Pericardium (tissue), 1 donor: ENCODE results near the genes TMEM185B and TFCP2L1.

DNA sequence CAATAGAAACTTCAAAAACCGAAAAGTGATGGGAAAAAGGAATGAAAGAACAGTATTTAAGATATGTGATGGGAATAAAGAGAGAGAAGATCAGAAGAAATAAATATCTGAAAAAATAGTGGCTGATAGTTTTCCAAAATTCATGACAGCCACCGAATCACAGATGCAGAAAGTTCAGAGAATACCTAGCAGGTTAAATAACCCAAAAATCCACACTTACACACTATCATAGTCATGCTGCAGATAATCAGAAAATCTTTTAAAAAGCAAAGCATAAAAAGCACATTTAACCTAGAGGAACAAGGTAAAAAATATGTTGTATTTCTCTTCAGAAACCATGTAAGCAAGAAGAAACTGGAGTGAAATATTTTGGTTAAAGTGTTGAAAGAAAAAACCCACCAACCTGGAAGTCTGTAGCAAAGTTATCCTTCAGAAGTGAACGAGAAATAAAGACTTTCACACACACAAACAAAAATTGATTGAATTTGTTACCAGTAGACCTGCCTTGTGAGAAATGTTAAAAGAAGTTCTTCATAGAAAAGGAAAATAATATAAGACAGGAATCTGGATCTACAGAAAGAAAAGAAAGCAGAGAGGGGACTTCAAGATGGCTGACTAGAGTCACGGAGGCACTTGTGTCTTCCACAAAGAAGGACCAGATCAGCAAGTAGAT, 110.8 kb upstream of the EPB41L5 start:
- RRBS: no CpG with 5 or more reads among the region's 4 CpGs

DNA sequence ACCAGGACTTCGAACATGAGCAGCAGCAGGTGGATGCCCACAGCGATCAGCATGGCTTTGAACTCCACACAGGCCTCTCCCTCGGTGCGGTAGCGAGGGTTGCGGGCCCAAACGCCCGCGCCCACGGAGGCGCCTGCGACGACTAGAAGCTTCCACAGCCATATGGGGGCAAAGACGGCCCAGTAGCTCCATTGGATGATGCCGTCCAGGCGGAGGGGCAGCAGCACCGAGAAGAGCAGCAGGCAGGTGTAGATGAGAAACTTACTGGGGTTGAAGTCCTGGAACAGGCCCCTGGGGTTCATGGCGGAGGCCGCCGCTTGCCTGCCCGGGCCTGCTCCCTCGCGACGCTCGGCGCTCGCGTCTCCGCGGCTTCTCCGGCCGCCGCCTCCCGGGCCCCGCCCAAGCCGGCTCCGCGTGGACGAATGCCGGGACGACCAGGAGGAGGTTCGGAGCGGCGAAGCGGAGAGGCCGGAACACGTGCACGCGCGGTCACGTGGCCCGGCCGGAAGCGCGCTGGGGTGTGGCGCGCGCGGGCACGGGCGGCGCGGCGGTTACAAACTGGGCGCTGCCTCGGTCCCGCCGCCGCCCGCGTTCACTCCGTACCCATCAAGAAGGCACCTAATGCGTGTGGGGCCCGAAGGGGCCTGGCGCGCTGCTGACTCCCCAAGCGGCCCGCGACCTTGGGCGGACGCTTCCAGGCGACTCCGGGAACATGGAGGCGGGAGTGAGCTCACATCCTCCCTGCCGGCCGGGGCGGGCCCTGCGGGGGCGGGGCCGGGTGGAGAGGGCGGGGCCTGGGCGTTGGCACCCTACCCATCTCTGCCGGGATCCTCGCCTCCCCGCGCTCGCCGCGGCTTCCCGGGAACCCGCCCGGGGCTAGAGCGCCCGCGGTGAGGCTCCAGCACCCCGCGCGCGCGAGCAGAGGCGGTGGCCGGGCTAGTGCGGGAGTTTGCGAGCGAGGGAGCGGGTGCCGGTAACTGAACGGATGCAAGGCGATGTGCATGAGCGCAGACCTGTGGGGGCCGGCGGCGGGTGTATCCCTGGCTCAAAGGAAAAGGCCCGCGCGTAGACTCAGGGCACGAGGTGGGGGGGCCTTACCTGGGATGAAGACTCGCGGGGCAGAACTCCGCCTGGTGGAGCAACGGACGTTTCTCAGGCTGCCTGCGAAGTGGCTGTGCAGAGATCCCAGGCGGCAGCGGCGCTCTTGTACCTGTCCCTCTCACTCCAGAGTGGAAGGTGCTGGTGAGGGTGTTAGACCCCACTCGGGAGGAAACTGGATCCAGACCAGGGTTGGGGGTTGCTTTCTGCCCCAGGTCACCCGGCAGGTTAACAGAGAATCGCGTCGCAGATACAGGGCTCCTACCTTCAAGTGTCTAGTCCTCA, at the start of gene TMEM185B:
TSS of gene TMEM185B (minus strand) at position 726 of the 1,383 bp plus-strand sequence.
- RRBS: 4% methylated on average over 49 of the region's 141 CpGs

GRCh38 chr2:120245936-120246491, 6.6 kb upstream of the RALB start:
- RRBS: no CpG with 5 or more reads among the region's 9 CpGs

- RRBS: no CpG with 5 or more reads among the region's 3 CpGs
Observed at GRCh38 chr2:120398194-120398476, 52.2 kb downstream of the INHBB start.

DNA sequence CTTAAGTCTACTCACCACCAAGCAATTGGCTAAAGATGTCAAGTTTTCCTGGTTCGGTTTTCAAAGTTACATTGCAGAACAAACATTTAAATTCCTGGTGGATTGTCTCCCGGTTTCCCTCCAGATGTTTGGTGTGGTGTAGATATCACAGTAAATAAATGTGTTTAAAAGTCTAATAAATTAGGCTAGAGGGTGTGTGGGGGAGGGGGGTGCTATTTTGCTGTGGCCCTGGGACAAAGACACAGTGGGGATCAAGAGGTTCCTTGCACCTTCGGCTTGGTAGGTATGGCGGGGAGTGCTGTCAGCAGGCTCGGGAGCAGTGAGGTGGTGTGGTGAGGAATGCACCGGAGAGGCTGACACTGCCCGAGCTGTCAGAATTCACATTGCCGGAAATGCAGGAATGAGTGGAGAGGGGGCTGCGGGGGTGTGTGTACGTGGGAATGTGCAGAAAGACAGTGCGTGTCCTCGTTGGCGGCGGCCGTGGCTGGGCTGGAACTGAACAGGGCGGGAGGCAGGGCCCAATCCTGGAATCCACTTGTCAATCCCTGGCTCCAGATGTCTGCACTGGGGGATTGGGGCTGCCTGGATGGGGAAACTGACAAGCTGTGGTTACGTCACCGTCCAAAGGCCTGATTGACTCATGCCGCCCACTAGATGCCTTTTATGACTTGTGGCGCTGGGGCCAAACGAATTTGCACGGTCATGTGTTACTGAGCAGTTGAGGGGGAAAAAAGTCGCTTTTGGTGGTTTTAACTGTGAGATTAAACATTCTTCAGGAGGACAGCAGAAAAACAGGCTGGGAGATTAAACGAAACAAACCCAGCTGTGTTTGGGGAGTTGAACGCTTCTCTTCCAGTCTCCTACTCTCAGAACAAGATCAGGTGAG, 189.6 kb upstream of the GLI2 start:
- RRBS: no CpG with 5 or more reads among the region's 25 CpGs

GRCh38 chr2:120576777-120577309, 158.8 kb upstream of the GLI2 start:
- RRBS: no CpG with 5 or more reads among the region's 41 CpGs

GRCh38 chr2:120734851-120735365, 760 bp upstream of the GLI2 start:
- RRBS: 19% methylated on average over 6 of the region's 19 CpGs

GRCh38 chr2:120845185-120845670, 109.6 kb downstream of the GLI2 start:
- RRBS: no CpG with 5 or more reads among the region's 11 CpGs

GRCh38 chr2:120867018-120868018, 131.7 kb downstream of the GLI2 start:
- RRBS: 17% methylated on average over 8 of the region's 50 CpGs

DNA sequence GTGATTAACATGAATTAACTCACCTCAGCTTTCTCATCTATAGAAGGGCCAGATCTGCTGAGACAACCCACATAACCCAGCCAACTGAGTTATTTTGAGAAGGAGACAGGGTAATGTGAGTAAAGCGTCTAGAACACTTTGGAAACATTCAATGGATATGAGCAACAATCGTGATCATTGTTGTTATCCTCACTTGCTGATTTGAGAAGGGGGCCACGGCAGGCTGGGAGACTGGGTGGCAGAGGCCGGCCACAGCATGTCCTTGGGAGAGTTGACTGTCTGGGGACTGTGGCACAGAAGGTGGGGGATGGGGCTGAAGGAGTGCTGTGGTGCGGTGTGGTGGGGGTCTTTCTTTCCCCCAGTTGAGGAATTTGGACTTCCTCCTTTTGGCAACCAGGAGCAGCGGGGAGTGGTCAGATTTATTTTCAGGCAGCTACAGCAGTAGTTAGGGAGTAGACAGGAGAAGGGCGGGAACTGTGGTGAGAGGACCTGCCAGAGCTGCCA, 197.0 kb downstream of the GLI2 start:
- RRBS: no CpG with 5 or more reads among the region's 7 CpGs

DNA sequence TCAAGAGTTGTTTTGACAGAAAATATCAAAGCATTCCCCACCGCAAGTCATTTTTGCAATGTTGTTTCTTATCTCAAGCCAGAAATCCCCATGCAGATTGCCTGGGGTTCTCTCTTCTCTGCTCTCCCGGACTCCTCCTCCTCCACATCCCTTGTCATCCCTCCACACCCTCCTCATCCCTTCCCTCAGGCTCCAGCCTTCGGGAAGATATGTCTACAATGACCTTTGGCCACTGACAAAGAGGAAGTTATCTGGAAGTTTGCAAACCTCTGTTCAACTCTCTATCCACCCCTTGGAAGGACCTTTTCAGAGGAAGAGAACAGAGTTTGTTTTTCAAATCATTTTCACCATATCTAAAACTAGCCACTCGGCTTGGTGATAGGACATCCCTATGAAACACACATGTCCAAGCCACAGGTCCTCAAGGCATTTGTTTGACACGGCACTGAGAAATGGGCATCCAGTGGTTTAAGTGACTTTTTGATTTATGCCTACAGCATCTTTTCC, 11.8 kb downstream of the TFCP2L1 start:
- RRBS: no CpG with 5 or more reads among the region's 5 CpGs

DNA sequence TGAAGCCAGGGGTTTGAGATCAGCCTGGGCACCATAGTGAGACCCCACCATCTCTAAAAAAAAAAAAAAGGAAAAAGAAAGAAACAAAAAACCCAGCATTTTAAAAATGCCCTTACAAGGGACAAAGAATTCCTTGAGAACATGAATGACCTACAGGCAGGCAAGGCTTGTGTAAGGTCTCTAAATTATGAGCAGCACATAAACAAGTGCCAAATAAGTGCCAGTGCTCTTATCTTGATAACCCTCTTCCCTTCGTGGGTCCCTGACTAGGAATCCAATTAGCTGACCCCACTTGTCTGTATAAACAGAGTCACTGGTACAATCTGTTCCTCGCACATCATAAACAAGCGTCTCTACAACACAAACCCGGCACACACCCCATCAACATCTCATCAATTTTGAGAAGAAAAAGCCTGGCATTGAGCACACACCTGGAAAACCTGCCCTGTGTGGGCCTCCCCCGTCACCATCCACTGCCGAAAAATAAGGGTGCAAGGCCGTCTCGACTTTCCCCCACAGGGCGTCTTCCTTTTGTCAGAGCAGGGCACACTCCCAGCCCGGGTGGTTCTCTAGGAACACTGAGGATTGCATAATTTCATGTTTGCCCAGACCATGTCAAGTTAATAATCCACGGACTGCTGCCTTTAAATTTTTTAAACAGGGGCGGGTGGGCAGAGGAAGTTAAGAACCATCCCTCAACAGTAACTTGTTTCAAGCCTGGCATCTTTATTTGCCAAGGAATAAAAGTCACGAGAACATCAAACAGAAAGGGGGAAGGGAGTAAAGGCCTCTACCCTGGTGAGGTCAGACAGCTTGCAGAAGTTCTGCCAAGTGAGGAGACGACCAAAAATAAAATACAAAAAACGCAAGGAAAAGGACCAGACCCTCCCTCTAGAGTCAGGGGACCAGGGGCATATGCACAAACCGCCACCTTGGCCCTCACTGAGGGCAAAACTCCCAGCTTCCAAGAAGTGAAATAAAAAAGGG, 2.2 kb downstream of the TFCP2L1 start:
- RRBS: no CpG with 5 or more reads among the region's 16 CpGs

DNA sequence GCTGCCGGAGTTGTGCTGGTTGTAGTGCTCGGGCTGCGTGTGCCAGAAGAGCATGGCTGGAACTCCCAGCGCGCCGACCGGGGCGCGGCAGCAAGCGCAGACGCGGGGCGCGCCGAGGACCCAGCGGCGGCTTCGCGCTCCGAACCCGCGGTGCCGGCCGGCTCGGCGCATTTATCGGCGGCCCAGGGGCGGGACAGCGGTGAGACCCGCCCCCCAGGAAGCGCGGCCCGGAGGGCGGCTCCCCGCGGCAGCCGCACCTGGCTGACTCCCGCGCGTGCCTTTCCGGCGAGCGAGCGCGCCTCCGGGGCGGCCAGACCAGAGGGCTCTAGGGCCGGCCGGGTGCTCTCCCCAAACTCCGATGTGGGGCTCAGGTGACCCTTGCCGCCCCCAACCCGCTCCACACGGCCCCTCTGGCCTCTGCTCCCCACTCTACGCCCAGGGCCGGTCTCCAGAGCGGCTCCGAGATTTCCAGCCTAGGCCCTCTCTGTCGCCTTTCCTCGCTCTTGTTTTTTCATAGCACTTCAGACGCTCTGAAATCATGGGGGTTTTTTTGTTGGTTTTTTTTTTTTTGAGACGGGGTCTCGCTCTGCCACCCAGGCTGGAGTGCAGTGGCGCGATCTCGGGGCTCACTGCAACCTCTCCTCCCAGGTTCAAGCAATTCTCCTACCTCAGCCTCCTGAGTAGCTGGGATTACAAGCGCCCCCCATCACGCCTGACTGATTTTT, at the start of gene TFCP2L1:
TSS of gene TFCP2L1 (minus strand) at position 147 of the 725 bp plus-strand sequence.
- RRBS: 2% methylated on average over 45 of the region's 68 CpGs

DNA sequence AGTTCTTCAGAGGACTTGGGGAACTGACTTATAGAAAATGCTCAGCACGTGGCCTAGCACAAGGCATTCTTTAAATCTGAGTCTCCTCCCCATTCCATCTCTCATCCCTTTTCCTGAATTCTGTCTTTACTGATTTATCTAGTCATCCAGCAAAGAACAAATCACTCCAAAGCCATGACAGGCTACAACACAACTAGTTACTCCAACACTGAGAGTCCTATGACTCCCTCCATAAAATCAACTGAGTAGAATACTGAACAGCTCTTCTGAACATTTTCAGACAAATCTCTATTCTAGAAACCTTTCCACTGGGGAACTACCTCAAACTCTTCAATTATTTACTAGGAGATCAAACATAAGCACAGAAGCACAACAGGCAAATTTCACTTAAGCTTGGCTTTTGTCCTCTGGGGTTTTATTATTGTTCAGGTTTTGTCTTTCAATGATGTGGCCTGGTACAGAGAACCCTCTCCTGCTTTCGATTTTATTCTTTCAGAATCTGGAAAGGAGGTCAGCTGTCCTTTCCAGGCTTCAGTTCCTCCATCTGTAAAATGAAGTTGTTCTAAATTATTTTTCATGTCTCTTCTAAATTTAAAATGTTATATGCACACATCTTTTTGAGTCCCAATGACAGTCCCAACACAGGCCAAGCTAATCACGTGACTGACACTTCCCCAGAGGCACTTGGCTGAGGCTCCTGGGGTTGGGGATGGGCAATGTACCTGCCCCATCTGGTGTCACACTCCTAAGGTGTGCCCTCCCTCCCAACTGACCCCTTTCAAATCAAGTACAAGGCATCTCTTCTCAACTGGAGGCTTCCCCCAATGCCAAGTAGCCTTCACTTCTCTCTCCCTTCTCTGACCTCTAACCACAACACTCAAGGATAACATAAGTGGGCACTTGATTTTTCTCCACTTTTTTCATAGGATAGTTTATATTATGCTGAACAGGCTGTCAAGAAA, 86.7 kb downstream of the CLASP1 start:
- RRBS: no CpG with 5 or more reads among the region's 3 CpGs

- RRBS: no CpG with 5 or more reads among the region's 7 CpGs
Observed at GRCh38 chr2:121605616-121606266, 43.5 kb downstream of the CLASP1 start.

DNA sequence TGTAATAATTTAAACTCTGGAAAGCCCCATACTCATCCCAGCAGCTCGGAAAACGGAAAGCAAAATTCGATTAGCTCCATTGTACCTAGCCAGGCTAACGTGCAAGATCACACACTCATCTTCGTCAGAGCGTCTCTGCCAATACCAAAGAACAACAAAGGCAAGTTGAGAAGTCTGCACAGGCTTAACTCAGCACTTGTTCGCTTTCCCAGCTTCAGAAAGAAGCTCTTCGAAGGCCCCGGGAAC, 790 bp downstream of the CLASP1 start:
- RRBS: 6% methylated on average over 1 of the region's 9 CpGs

- RRBS: no CpG with 5 or more reads among the region's 5 CpGs
Observed at GRCh38 chr2:122493753-122494193, 738.3 kb downstream of the TSN start.

DNA sequence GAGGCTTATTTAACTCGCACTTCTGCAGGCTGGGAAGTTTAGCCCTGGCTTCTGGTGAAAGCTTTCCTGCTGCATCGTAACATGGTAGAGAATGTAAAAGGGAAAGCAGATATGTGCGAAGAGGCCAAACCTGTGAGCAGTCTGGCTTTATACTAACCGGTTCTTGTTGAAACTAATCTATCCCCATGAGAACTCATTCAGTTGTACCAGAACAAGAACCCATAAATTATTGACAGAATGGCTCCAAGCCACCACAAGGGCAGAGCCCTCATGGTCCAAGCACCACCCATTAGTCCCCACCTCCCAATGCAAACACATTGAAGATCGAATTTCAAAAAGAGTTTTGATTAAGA, 318.7 kb downstream of the CNTNAP5 start:
- RRBS: no CpG with 5 or more reads among the region's 5 CpGs

- RRBS: no CpG with 5 or more reads among the region's 8 CpGs
Observed at GRCh38 chr2:125149207-125149682, 1124.2 kb downstream of the CNTNAP5 start.

DNA sequence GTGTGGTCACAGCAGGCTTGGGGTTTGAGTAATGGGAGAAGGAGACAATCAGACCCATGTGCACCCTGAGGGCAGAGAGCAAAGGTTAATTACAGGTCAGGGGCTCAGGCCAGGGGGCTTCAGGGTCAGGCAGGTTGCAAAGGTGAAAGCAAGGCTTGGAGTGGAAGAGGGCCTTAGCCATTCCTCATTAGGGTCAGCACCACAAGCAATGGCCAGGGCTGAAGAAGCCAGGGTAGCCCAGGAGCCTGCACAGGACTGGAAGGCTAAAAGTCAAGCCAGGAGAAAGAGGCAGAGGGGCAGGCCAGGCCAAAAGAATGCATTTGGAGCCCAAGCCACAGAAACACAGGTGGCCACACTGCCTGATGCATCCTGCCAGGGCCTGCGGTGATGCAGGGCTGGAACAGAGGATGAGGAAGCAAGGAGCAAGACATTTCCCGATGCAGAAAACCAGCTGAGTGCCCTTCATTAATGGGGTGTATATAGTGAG, 209.7 kb upstream of the GYPC start:
- RRBS: no CpG with 5 or more reads among the region's 2 CpGs